SK-N-SH (cell line): Measurements from ENCODE around the gene ATIC.

DNA sequence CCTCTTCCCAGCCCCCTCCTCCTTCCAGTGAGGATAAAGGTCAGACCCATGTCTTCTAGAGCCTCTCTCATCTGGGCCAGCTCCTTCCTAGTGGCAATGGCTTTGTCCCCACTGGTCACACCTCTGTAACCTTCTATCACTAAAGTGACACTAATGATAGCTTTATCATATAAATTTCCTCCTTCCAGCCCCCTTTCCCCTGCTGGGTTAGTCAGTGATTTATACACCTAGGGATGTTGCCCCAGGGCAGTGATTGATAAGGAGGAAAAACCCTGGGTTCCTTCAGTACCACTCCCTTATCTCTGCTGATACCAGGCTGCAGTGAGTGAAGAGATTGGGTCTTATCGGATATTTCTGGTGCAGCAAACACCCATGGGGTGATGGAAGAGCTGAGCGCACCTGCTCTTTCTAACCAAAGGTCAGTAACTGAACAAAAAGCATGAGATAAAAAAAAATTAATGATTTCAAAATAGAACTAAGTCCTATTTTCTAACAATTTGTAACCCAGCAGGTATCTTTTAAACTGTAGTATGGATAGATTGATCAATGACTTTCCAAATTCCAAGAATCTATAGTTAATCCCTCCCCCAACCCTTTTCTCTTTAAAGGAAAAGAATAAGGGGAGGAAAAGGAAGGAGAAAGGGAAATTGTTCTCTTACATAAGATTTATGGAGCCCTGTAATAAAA lies 62.2 kb upstream of the FZD5 start:
- RRBS: no CpG with 5 or more reads among the region's 2 CpGs
CAGE:
- cytosol, long polyA plus RNA: no peak
- long polyA plus RNA: no peak
- nucleus, long polyA plus RNA: no peak

- RRBS: no CpG with 5 or more reads among the region's 7 CpGs
CAGE:
- cytosol, long polyA plus RNA: no peak
- long polyA plus RNA: no peak
- nucleus, long polyA plus RNA: no peak
Measured at GRCh38 chr2:207885034-207885489, 115.4 kb upstream of the FZD5 start.

DNA sequence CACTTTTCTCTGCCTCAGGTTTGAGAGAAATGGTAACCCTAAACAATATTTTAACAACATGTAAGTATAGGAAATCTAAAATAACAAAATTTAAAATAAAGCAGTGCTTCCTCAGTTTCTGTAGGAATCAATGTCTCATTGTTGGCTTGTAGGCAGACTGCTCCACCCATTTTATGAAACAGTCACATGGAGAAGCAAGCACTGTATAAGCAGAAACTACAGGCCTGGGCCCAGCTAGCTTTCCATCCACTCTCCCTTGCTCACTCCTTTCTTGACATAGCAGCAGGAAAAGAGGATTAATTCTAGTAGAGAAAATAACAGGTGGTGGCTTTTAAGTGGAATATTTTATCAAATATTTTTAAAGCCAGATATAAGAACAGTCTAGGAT lies 97.2 kb downstream of the PLEKHM3 start:
CAGE:
- cytosol, long polyA plus RNA: no peak
- long polyA plus RNA: no peak
- nucleus, long polyA plus RNA: no peak

GRCh38 chr2:208001135-208001887 lies 24.0 kb downstream of the PLEKHM3 start:
- RRBS: no CpG with 5 or more reads among the region's 8 CpGs
CAGE:
- cytosol, long polyA plus RNA: no peak
- long polyA plus RNA: no peak
- nucleus, long polyA plus RNA: no peak

CAGE:
- cytosol, long polyA plus RNA: no peak
- long polyA plus RNA: no peak
- nucleus, long polyA plus RNA: no peak
Measured at GRCh38 chr2:208186964-208187163, 3.0 kb downstream of the C2orf80 start.

DNA sequence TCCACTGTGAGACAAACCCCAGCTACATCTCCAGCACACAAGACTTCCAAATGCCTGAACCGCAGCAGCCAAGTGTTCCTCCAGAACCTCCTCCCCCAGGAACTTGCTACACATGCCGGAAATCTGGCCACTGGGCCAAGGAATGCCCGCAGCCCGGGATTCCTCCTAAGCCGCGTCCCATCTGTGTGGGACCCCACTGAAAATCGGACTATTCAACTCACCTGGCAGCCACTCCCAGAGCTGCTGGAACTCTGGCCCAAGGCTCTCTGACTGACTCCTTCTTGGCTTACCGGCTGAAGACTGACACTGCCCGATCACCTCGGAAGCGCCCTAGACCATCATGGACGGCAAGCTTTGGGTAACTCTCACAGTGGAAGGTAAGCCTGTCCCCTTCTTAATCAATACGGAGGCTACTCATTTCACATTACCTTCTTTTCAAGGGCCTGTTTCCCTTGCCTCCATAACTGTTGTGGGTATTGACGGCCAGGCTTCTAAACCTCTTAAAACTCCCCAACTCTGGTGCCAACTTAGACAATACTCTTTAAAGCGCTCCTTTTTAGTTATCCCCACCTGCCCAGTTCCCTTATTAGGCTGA lies 122.4 kb upstream of the MAP2 start:
- RRBS: no CpG with 5 or more reads among the region's 15 CpGs
CAGE:
- cytosol, long polyA plus RNA: no peak
- long polyA plus RNA: no peak
- nucleus, long polyA plus RNA: no peak

GRCh38 chr2:209368937-209369308 lies 54.9 kb upstream of the MAP2 start:
- RRBS: no CpG with 5 or more reads among the region's 5 CpGs
CAGE:
- cytosol, long polyA plus RNA: no peak
- long polyA plus RNA: no peak
- nucleus, long polyA plus RNA: no peak

DNA sequence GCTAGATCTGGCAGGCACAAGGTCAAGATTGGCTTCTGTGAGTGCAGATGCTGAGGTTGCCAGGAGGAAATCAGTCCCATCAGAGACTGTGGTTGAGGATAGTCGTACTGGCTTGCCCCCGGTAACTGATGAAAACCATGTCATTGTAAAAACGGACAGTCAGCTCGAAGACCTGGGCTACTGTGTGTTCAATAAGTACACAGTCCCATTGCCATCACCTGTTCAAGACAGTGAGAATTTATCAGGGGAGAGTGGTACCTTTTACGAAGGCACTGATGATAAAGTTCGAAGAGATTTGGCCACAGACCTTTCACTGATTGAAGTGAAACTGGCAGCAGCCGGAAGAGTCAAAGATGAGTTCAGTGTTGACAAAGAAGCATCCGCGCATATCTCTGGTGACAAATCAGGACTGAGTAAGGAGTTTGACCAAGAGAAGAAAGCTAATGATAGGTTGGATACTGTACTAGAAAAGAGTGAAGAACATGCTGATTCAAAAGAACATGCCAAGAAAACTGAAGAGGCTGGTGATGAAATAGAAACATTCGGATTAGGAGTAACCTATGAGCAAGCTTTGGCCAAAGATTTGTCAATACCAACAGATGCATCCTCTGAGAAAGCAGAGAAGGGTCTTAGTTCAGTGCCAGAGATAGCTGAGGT lies 76.9 kb upstream of the UNC80 start:
- RRBS: no CpG with 5 or more reads among the region's 10 CpGs
CAGE:
- cytosol, long polyA plus RNA: no peak
- long polyA plus RNA: no peak
- nucleus, long polyA plus RNA: no peak

DNA sequence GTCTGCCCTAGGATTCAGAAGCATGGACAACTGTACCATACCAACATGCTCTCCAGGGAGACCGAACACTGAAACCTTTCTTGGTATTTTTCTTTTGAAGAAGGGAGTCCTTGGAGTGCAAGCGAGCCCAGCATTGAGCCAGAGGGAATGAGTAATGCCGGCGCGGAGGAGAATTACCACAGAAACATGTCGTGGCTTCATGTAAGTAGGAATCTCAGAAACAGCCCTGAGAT lies 106.3 kb upstream of the RPE start:
- RRBS: no CpG with 5 or more reads among the region's 6 CpGs
CAGE:
- cytosol, long polyA plus RNA: no peak
- long polyA plus RNA: no peak
- nucleus, long polyA plus RNA: no peak

DNA sequence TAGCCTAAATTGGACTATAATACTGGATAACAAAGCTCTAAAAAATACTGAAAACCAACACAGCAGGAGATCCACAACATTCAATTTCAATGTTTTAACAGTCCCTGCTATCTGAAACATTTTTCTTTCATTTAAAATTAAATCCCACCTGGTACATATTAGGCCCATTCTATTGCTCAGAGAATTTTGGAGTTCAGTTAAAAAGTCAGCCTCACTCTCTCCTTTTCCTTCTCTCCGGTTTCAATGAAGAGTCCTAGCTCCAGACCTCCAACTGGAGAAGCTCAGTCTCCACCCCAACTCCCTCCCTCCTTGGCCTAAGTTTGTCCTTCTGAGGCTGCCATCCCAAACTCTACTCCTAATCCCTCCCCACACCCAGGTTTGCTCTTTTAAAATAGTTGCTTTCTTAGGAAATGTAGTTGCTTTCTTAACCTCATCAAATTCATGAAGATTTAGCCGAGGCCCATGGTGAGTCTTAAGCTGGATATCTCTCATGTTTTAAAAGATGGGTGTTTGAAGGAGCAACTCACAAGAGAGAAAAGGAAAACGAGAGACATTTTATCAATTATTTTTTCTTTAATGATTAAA lies 835 bp upstream of the LANCL1 start:
- RRBS: no CpG with 5 or more reads among the region's 3 CpGs
CAGE:
- cytosol, long polyA plus RNA: start-site peak on the minus strand centred at position 269 of the sequence, 29 bp wide, 78 and 23 reads in 2 replicates
- long polyA plus RNA: start-site peak on the minus strand centred at position 267 of the sequence, 56 bp wide, 31 and 98 reads in 2 replicates
- nucleus, long polyA plus RNA: start-site peak on the plus strand centred at position 432 of the sequence, 213 bp wide, 25 and 97 reads in 2 replicates

CAGE:
- cytosol, long polyA plus RNA: no peak
- long polyA plus RNA: no peak
- nucleus, long polyA plus RNA: no peak
Measured at GRCh38 chr2:210555527-210555815, 928 bp upstream of the CPS1 start.

DNA sequence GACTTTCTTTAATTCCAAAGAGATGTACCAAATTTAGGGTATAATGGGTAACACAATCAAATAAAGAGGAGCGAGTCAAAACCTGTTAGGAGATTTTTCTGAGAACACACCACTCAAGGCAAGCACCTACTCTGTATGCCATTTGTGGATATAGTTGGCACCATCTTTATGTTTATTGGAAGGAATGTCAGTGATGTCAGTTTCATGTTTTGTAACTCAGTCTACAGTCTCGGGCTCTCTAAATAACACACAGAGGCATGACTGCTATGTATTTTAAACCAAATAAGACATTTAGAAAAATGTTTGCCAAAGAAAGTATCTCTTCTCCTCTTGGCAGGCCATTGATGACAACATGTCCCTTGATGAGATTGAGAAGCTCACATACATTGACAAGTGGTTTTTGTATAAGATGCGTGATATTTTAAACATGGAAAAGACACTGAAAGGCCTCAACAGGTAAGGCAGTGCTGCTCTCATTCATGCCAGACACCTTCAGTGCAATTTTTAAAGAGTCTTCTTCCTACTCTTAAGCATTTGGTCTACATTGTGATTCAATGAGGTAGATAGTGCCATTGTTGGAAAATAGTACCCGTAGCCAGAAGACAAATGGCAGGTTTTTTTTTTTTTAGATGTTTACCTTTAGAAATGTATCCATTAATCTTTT lies 59.8 kb downstream of the CPS1 start:
- RRBS: no CpG with 5 or more reads among the region's 4 CpGs
CAGE:
- cytosol, long polyA plus RNA: no peak
- long polyA plus RNA: no peak
- nucleus, long polyA plus RNA: no peak

DNA sequence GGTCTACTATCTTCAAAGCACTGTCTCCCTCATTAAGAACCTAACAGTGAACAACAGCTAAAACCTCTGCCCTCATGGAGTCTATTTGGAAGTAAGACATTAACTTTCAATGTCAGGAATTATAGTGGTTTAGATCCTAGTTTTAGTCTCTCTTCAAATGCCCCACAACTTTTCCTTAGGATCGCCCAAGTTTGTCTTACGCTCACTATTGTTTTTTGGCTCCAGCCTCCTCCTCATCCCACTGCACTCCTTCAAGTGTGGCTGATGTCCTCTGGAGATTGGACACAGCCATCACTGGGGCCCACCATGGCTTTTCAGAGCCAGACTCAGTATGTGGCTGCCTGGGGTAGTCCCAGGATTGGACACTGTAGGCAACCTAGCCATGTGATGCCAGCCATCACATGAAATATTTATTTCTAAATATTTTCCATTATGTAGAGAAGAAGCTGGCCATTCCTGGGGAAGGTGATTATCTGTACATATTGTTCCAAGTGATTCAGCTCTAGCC lies 290.7 kb downstream of the CPS1 start:
- RRBS: no CpG with 5 or more reads among the region's 2 CpGs
CAGE:
- cytosol, long polyA plus RNA: no peak
- long polyA plus RNA: no peak
- nucleus, long polyA plus RNA: no peak

GRCh38 chr2:210931963-210932251 lies 375.5 kb downstream of the CPS1 start:
- RRBS: no CpG with 5 or more reads among the region's 1 CpG
CAGE:
- cytosol, long polyA plus RNA: no peak
- long polyA plus RNA: no peak
- nucleus, long polyA plus RNA: no peak

GRCh38 chr2:211724968-211725275 lies 813.7 kb downstream of the ERBB4 start:
- RRBS: no CpG with 5 or more reads among the region's 5 CpGs
CAGE:
- cytosol, long polyA plus RNA: no peak
- long polyA plus RNA: no peak
- nucleus, long polyA plus RNA: no peak

DNA sequence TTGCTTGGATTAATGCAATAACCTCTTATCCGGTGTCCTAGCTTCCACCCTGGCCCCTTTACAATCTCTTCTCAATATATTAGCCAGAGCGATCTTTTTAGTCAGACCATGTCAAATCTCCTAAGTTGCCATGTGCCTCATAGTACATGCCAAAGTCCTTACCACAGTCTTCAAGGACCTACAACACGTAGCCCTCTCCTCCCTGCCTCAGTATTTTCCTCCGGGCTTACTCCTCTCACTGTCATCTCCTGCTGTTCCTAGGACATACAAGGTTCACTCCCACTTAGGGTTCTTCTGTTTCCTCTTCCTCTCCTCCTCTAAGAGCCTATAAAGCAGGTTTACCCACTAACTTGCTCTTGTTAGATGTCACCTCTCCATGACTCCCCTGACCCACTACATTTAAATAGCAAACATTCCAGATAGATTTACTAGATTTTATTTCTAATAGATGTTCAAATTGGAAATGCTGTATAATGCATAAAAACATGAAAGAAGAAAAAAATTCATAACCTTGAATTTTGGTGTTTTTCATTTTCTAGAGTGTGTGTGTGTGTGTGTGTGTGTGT lies 779.3 kb downstream of the ERBB4 start:
- RRBS: no CpG with 5 or more reads among the region's 4 CpGs
CAGE:
- cytosol, long polyA plus RNA: no peak
- long polyA plus RNA: no peak
- nucleus, long polyA plus RNA: no peak

DNA sequence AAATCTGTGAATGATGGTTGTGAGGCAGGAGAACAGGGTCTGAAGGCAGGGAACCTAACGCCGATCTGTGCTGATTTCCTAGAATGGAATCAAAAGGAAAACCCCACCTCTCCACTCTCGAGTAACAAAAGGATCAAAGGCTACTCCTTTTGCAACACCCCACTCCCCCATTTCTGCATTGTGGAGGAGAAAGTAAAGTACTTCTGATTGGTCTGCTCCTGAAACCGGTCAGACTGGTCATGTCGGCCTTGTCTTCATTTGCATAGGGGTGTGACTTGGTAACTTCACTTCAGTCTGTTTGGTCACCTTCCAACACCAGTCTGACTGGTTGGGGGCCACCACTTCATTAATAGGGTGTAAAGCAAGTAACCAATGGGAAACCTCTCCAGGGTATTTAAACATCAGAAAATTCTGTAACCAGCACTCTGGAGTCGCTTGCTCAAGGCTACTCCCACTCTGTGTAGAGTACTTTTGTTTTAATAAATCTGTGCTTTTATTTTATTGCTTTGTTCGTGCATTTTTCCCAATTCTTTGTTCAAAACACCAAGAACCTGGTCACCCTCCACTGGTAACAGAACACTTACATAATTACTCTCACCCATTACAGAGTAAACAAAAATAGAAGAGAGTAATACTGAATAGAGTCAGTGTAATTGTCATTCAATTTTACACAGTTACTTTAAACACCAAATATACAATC lies 771.8 kb downstream of the ERBB4 start:
- RRBS: no CpG with 5 or more reads among the region's 7 CpGs
CAGE:
- cytosol, long polyA plus RNA: no peak
- long polyA plus RNA: no peak
- nucleus, long polyA plus RNA: no peak

DNA sequence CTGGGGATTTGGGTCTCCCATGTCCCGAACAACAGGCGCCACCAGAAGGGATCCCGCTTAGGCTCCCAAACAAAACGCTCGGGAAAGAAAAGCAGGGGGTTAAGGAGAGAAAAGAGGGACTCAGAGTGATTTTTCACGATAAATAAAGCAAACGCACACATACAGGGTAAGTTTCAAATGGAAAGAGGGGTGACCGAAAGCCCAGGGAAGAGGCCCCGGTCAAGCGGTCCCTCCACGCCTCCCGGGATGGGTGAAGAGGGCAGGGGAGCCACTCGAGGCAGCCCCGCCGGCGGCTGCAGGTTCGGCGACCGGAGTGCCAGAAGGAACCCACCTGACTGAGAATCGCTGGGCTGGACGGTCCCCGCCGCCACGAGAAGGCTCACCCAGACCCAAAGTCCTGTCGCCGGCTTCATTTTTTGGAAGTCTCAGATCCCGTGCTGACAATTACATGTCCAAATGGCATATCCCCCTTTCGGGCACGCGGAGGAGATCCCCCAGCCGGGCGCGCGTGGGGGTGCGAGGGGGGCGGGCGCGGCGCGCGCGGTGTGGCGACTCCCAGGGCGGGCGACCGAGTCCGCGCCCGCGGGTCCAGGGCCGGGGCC lies 383 bp downstream of the ERBB4 start:
- RRBS: 5% methylated on average over 29 of the region's 51 CpGs
CAGE:
- cytosol, long polyA plus RNA: no peak
- long polyA plus RNA: no peak
- nucleus, long polyA plus RNA: no peak

DNA sequence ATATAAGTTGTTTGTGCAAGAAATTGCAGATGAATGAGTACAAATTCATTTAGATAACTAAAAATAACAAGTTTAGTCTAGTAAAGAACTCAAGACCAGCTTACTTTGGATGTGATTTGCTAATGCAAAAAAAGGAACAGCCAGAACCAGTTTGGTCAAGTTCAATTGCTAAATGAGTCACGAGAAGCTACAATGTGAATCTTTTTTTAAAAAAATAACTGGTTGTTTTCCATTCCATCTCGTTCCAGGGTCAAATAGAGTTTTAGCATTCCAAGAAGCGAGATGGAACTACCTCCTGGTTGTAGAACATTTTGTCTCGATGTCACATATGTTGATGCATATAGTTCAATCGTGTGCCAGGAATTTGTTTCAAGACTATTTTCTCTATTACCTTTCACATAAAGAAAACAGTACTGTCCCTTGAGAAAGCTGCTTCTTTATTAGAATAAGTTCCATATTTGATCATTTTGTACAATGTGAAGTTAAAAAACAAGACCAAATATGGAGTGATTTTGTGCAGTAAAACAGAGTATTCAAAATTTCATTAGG lies 65.1 kb upstream of the IKZF2 start:
- RRBS: no CpG with 5 or more reads among the region's 5 CpGs
CAGE:
- cytosol, long polyA plus RNA: no peak
- long polyA plus RNA: no peak
- nucleus, long polyA plus RNA: no peak

DNA sequence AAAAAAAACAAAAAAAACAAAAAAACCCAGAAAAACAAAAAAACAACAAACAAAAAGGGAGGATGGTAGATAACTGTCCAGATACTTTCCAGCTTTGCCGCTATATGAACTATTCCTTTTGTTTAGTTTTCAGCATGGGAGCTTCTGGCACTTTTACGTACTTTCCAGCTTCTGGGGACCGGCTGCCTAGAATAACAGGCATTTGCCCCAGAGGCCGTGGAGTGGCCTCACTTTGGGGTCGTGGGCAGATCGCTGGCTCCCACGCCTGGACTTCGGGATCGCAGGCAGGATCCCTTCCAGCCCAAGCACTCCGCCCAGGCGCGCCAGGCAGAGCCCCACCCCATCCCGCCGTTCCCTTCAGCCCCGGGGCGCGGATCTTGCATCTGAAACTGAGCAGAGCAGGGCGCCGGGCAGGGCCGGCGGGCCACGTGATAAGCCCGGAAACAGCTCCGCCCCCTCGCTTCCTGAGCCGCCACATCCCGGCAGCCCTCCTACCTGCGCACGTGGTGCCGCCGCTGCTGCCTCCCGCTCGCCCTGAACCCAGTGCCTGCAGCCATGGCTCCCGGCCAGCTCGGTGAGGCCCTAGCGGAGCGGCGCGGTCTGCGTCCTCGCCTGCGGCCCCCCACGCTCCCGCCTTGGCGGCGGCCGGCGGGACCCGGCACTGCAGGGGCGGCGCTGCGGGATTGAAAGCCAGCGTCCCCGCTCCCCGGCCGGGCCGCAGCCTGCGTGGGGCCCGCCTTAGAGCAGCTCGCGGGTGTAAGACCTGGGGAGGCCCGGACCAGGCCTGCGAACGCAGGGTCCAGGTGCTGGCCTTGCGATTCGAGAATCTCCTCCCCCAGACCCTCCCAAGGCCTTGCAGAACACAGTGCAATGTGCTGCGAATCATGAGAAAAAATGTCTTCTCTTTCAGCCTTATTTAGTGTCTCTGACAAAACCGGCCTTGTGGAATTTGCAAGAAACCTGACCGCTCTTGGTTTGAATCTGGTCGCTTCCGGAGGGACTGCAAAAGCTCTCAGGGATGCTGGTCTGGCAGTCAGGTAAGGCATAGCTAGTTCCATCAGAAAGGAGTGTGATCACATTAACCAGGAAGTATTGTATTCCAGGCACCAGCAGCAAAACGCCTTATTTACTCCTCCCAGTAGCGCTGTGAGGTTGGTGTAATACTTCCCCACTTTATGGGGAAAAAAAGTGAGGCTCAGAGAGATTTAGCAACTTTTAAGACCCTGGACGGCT lies at the start of gene ATIC:
Gene ATIC (plus strand): TSS at position 472 of the 1,233 bp plus-strand sequence.
- RRBS: 2% methylated on average over 38 of the region's 74 CpGs
CAGE:
- cytosol, long polyA plus RNA: no peak
- long polyA plus RNA: no peak
- nucleus, long polyA plus RNA: no peak